ENCODE measurements around a stretch of chr20.

GRCh38 chr20:58892890-58893340 is 1.7 kb downstream of the GNAS start:
- PRO-cap: no peak

DNA sequence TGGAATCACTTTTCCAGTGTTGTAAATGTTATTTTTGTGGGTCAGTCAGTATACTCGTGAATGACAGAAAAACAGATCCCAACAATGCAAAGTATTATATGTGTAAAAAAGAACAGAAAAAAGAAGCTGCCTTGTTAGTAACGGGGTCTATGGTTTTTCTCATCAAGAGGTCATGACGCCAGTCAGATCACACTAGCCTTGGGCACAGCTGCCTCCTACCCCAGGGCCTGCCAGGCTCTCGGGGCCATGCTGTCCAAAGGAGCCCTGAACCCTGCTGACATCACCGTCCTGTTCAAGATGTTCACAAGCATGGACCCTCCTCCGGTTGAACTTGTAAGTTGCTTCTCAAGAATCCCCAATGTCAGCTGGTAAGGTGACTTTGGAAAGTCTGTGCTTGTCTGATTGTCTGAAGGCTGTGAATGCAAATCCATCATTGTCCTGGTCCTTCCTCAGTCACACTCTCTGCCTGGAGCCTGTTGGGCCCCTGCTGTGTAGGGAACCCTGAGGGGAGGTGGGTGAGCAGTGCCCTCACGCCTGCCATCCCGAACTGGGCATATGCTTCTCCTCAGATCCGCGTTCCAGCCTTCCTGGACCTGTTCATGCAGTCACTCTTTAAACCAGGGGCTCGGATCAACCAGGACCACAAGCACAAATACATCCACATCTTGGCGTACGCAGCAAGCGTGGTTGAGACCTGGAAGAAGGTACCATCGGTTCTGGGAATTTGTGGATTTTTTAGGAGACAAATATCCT is 9.9 kb downstream of the NELFCD start:
- PRO-cap: no peak

DNA sequence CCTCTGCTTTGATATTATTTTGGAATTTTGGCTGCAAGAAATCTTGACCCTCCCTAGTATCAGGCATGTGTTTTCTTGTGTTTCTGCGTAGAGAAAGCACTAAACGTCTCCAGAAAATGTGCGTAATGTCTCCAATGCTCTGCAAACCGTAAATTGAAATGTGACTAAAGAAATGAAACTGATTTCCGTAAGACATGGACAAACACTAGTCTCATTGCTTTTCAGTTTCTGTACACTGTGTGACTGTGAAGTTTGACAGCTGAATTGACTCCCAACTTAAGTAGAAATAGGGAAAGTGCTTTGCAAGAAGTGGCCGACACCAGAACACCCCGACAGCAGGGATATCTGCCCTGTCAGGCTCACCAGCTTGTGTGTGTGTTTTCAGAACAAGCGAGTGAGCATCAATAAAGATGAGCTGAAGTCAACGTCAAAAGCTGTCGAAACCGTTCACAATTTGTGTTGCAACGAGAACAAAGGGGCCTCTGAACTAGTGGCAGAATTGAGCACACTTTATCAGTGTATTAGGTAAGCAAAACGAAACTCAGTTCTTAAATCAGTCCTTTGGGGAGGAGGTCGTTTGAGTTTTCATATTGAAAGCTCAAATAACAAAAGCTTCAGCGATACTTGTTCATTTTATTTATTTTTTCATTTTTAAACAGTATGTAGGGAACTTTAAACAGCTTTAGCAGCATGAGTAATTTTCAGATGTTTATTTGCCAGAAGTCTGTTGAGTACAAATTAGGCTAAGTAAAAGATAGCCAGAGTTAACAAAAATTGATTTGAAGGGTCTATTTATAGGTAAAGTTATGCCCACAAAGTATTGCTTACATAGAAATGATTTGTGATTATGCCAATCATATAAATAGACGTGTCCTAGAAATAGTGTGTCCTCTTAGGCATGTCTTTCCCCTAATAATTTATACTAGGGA is 10.7 kb downstream of the NELFCD start:
- PRO-cap: no peak

- PRO-cap: no peak
Measured at GRCh38 chr20:58994490-58995366, 12.3 kb downstream of the CTSZ start.

DNA sequence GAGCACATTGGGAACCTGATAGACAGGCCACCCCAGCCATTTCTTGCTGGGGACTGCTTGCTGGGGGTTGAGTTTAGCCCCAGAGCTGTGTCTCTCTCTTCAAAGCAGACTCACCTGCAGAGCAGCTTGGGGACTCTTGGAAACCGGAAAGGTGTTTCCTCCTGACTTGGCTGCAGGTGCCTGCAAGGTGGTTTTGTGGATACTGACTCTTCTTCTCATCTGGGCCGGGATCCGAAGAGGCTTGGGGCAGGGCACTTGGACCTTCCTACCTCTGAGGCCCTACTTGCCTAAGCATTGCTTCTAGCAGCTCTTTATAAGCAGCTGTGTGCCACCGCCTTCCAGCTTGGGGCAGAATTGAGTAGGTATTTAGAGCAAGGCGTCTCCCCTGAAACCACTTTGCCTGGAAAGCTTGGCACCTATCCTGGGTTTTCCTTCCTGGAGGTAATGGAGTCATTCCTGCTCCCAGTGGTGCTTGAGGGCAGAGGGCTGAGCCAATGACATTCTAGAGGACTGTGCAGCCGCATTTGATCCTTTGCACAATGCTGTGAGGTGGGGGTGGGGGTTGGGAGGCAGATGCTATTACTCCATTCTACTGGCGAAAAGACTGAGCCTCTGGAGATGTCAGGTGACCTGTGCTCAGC is 3.4 kb upstream of the CTSZ start:
- PRO-cap: no peak

- PRO-cap: no peak
Measured at GRCh38 chr20:59013797-59014415, 5.3 kb upstream of the TUBB1 start.

GRCh38 chr20:59044642-59045290 is 2.2 kb upstream of the PRELID3B start:
- PRO-cap: no peak

GRCh38 chr20:59121883-59122508 is 41.6 kb upstream of the ZNF831 start:
- PRO-cap: no peak

- PRO-cap: no peak
Measured at GRCh38 chr20:59124153-59124966, 39.3 kb upstream of the ZNF831 start.

DNA sequence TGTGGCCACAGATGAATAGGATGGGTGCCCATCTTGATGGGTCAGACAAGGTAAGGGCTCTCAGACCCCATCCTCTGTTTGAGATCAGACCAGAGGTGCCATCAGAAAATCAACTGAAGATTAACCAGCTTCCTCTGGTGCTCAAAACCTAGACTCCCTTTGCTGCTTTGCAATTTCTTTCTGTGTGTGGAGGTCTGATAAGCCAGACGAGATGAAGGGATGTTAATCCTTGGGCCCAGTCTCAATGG is 14.6 kb upstream of the ZNF831 start:
- PRO-cap: no peak

GRCh38 chr20:59403716-59404116 is 103.3 kb downstream of the EDN3 start:
- PRO-cap: no peak

GRCh38 chr20:59515155-59515504 is 89.2 kb upstream of the PHACTR3 start:
- PRO-cap: unidirectional peak, plus-strand start at chr20:59515290

DNA sequence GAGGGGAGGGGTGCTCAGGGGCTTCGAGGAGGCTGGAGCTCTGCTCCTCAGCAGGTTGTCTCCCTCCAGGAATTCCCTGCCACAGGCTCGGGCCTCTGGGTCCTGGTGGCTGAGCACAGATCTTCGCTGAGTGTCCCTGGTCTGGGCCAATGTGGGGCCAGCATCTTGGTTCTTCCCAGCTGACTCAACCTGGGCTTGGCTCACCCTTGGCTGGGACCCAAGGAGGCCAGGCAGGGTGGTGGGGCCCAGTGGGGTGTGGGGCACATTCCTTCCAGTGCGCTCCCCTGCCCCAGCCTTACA is 107.3 kb downstream of the SYCP2 start:
- PRO-cap: no peak

DNA sequence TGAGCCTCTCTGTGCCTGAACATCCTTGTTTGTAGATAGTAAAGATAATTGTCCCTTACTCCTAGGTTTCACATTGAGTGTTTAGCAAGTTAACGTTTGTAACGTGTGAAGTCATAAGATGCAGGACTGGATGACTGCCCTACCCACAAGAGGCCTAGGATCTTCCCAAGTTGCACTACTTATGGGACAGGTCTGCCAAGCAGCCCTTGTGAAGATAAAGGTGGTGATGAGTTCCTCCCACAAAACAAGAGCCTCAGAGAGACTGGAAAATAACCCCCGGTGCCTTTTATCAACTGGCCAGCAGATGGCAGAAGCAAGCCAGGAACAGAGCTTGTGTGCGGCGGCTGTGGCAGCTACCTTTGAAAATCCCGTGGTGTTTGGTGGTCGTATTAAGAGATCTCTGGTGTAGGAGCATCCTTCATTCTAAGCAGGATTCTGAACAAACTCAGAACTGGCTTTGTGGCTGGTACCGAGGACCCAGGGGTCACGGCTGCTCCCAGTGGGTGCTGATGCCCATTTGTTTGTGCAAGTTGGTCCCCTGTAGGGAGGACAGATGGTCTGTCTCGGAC is 99.1 kb downstream of the CDH26 start:
- PRO-cap: no peak

DNA sequence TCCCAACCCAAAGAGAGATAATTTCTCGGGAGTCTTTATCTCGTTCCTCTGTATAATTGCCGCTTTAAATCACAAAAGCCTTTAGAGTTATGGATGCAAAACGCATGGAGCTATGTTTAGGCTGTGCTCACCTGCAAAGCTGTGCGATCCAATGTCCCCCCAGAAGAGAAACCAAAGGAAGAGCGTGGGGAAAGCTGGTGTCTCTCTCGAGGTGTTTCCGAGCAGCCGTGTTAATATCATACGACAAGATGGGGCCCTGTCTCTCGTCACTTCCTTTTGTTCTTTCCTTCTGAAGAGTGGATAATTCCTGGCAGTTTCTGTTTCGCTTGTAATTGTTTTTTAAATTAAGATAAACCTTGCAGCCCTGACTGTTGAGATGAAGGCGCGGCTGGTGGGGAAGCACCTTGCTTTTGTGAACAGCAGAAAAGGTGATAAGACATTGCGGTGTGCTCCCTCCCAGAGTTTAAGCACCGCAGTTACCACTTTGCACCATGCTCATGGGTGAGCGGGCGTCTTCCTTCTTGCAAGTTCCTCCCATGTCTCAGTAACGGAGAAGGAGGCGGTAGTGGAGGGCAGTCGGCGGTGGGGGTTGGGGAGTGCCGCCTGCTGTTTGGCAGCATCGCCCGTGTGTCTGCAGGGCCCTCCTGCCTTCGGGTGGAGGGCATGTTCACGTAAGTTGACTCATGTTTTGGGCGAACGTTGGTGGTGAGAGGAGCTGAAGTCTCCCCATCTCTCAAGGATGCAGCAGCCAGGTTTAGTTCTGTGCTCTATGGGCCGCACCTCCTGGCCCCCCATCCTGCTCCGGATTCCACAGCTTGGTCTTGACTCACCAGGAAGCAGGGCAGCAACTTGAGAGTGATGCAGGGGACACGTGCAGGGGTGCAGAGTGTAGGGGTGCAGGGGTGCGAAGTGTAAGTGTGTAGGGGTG is 345.9 kb downstream of the TAF4 start:
- PRO-cap: no peak

- PRO-cap: no peak
Measured at GRCh38 chr20:61950670-61951023, 115.0 kb downstream of the TAF4 start.

GRCh38 chr20:62025918-62026581 is 39.6 kb downstream of the TAF4 start:
- PRO-cap: no peak

DNA sequence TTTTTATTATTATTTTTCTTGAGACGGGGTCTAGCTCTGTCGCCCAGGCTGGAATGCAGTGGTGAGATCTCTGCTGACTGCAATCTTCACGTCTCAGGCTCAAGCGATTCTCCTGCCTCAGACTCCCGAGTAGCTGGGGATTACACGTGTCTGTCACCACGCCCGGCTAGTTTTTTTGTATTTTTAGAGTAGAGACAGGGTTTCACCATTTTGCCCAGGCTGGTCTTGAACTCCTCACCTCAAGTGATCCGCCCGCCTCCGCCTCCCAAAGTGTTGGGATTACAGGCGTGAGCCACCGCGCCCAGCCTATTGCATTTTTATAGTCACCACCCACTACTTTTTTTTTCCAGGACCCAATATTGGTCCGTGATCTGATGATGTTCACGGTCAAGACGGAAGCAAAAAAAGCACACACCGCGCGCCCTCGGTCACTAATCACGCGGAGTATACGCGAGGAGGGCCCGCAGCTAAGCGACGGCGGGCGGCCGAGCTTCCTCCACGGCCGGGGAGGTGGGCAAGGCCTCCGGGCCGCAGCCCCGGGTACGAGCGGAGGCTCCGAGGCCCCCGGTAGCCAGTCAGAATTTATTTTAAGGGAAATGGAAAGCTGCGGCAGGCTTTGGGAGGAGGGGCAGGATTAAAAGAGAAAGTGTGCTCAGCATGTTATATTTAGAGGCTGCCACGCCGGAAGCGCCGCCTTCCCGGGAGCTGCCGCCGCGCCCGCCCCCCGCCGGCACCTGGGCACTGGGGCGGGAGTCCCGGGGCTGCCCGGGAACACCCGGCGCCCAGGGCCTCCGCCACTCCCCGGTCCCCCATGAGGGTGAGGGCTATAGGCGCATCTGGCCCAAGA is 930 bp upstream of the LSM14B start:
- PRO-cap: bidirectional peak, plus-strand start at position 663 of the sequence, minus-strand start at position 636 of the sequence

- PRO-cap: no peak
Measured at GRCh38 chr20:62126151-62126841, 4.0 kb downstream of the LSM14B start.

DNA sequence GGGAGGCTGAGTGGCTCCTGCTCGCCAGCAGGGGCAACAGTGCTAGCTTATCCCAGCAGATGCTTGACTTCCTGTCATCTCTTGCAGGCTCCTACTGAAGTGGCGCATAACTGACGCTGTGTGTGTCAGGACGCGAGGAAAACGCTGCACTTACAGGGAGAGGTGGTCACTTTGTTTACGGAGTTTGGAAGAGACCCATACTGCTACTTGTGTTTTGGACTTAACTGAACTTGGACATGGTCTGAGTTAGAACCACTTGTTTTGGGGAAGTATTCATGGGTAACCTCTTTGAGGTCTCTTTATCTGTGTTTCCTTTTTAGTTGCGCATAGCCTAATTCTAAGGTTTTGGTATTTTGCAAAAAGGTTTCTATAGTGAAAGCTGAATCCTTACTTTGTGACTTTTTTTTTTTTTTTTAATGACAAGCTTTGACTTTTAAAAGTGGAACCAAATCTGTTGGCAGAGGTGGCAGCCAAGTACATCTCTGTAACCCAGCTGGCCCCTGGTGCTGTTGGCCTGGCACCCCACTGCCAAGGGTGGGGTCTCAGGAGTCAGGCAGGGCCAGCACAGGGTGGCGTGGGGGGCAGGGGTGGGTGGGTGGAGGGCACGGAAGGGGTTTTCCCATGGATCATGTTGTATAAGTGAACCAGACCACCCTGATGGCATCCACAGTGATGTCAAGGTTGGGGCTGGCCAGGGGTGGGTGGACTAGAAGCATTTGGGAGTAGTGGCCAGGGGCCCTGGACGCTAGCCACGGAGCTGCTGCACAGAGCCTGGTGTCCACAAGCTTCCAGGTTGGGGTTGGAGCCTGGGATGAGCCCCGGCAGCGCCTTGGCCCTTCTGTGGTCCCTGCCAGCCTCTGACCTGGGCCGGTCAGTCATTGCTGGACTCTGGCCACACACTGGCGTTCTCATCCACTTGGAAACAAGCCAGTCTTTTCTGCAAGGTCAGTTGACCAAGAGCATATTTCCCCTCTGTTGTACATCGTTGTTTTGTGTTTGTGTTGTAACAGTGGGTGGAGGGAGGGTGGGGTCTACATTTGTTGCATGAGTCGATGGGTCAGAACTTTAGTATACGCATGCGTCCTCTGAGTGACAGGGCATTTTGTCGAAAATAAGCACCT is 8.8 kb downstream of the PSMA7 start:
- PRO-cap: no peak